ENCODE data around the gene P2RY13.

DNA sequence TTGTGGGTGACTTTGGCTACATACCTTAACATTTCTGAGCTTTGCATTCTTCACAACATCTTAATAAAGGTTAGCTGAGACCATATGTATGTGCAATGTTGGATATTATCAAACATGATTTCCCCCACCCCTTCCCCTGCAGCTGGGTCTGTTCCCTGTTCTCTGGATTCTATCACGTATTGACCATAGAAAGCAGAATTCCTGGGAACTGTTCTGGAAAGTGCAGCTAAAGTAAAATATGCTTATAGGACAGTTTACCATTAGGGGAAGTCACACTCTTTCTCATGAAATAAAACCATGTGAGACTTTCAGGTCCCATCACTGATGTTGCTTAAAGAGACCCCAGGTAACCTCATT lies 16.3 kb downstream of the GPR87 start:
- RRBS = no CpG with 5 or more reads among the region's 1 CpG

GRCh38 chr3:151329300-151329636 lies at the start of gene P2RY13:
Gene P2RY13, minus strand, starts transcription at chr3:151329549.
- RRBS = no CpG with 5 or more reads among the region's 1 CpG

DNA sequence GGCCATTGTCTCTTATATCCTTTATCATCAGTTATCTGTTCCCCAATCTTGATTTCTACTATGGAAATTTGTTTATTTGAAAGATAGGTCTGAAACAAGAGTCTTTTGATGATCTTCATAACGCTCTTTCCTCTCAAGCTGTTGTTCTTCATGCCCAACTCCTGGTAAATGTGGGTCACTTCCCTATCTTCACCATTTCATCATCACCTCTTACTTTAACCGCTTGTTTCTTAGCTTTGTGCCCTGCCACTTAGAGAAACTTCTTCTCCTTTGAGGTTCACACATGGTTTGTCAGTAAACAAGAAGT lies 16.8 kb upstream of the P2RY13 start:
- RRBS = no CpG with 5 or more reads among the region's 2 CpGs

DNA sequence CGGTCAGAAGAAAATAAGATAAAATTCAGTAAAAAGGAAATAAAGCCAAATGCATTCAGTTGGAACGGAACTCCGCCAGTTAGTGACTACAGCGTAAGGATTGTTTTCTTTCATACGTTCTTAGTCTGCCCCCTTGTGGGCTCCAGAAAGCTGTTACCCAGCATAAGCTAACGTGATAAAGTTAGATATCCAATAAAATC lies 25.0 kb downstream of the AADAC start:
- RRBS = no CpG with 5 or more reads among the region's 6 CpGs

DNA sequence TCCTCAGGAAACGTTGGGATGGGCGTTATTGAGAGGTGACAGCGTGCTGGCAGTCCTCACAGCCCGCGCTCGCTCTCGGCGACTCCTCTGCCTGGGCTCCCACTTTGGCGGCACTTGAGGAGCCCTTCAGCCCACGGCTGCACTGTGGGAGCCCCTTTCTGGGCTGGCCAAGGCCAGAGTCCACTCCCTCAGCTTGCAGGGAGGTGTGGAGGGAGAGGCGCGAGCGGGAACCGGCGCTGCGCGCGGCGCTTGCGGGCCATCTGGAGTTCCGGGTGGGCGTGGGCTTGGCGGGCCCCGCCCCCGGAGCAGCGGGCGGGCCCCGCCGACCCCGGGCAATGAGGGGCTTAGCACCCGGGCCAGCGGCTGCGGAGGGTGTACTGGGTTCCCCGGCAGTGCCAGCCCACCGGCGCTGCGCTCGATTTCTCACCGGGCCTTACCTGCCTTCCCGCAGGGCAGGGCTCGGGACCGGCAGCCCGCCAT lies 54.5 kb downstream of the SUCNR1 start:
- RRBS = no CpG with 5 or more reads among the region's 43 CpGs

DNA sequence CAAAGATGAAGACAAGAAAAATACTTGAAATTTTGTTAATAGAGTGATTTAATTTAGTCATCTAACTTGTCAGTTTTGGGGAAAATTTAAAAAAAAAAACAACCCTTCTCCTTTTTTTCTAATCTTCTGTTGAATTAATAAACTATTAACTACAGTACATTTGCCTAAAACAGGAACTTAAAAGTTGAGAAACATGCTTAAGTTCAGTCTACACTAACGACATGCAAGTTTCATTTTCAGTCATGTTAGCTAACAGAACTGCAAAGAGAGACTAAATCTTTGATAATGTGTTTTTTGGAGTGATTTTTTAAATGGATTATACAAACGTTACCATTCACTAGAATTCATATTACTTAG lies 72.0 kb upstream of the MBNL1 start:
- RRBS = no CpG with 5 or more reads among the region's 2 CpGs

- RRBS = no CpG with 5 or more reads among the region's 1 CpG
These were observed 68.2 kb upstream of the MBNL1 start for GRCh38 chr3:152200529-152200868.

DNA sequence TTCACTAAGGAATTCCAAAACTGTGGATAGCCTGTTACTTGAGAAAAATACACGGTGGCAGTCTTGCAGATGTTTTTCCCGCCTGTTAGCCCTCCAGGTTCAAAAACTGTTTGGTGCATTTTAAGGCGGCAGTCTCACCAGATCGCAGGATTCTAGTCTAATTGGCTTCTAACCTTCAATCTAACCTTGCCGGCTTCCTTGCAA lies 544 bp upstream of the MBNL1 start:
- RRBS = no CpG with 5 or more reads among the region's 5 CpGs

- RRBS = no CpG with 5 or more reads among the region's 7 CpGs
These were observed 10.0 kb downstream of the MBNL1 start for GRCh38 chr3:152278376-152279518.

DNA sequence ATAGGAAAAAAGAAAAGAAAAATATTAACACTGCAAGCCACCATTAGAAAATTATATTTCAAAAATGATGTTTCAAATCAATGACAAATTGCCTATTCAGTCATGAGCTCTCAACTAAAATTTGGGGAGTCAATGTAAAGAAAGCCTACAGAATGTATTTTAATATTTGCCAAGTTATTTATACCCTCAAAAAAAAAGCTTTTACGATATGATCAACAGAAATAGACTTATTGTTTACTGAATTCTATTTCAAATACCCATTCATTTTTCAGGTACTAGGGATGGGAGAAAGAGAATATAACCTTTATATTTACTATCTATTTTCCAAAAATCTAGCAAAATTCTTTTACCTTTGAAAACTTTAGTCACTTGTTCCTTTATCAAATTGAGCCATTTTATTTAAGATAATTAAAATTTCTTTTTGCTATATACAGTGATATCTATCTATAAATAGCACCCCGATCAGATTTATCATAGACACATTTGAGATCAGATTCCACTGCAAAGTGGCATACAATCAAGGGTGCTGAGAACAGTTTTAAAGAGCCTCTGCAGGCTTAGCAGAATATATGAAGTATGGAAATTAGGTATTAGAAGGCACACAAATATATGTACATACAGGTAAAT lies 34.9 kb downstream of the MBNL1 start:
- RRBS = no CpG with 5 or more reads among the region's 2 CpGs

DNA sequence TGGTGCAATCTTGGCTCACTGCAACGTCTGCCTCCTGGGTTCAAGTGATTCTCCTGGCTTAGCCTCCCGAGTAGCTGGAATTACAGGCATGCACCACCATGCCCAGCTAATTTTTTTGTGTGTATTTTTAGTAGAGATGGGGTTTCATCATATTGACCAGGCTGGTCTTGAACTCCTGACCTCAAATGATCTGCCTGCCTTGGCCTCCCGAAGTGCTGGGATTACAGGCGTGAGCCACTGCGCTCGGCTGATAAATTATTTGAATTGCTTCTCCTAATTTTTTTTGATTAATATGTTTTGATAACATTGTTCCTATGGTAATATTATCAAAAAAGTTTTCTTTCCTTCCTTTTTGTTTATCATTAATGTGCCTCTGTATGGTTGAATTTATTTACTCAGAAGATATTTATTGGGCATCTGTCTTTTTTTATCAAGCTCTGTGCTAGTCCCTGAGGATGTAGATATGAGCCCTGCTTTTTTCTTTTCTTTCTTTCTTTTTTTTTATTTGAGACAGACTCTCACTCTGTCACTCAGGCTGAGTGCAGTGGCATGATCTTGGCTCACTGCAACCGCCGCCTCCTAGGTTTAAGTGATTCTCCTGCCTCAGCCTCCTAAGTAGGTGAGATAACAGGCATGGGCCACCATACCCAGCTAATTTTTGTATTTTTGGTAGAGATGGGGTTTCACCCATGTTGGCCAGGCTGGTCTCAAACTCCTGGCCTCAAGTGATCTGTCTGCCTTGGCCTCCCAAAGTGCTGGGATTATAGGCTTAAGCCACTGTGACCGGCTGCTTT lies 58.3 kb downstream of the MBNL1 start:
- RRBS = no CpG with 5 or more reads among the region's 9 CpGs

GRCh38 chr3:152405740-152406204 lies 137.0 kb downstream of the MBNL1 start:
- RRBS = no CpG with 5 or more reads among the region's 1 CpG

DNA sequence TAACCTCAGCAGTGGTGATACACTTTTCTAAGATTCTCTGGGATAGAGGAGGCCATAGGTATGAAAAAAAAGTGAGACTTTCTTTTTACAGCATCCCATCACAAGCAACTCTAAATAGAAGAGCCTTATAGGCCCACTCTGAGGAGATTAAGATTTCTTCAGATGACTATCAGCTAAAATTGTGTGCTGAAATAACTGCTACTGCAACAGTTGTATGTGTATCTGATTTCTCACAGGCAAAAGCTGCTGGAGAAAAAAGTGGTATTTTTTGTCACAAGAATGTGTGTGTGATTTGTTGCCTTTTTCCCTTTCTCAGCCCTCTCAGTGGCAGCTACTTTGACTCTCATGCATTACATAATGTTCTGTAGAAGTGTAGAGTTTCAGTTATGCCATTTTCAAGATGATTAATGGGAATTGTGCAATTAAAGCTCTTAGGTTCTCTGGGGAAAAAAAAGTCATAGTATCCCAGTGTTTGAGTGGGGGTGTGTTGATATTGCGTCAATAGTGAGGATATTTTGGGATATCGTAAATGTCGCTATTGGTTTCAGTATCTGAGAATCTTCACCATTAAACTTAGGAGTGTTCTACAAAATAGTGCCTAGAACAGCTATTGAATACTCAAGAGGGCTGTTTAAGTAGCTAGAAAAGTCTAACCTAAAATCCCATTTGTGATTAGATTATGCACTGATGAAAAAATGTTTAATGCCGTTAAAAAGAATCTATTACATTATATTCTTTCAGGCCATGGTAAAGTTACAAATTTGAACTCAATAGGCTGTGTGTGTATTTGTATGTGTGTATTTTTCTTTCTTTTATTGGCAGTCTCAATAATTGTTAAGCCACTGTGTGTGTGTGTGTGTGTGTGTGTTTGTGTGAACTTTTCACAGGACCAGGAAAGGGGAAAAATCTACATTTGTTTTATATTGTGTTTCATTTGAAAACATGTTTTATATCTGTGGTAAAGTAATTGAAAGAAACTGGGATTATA lies 137.8 kb downstream of the MBNL1 start:
- RRBS = no CpG with 5 or more reads among the region's 4 CpGs

DNA sequence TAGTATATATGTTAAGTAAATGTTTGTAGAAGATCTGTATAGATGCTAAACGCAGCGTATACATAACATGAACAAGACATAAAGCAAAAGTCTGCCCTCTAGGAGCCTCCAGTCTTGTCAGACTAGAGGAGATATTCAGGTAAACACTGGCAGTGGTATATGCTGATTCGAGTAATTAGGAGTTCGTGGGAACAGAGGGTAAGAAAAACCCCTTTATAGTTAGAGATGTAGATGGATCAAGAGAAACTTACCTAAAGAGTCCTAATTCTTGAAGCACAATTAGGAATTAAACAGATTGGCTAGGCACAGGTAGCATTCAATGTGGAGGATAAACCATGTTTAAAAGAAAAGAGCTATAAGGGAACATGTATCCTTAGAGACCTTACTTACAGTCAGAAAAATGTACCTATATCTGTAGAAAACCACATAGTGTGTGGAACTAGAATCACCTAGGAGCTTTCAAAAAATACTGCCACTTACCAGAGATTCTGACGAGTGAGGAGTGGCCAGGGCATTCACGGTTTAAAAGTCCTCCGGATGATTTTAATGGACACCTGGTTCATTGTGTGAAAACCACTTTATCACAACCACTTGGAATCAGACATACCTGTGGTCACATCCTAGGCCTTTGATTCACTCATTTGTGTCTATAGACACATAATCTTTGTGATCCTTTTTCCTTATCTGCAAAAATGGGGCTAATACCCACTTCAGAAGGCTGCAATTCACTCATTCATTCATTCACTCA lies 159.7 kb downstream of the MBNL1 start:
- RRBS = no CpG with 5 or more reads among the region's 7 CpGs

GRCh38 chr3:152436779-152437458 lies 168.2 kb downstream of the MBNL1 start:
- RRBS = no CpG with 5 or more reads among the region's 6 CpGs

- RRBS = no CpG with 5 or more reads among the region's 2 CpGs
These were observed 31.5 kb upstream of the RAP2B start for GRCh38 chr3:153130448-153131065.

- RRBS = under 1% methylated on average over 6 of the region's 30 CpGs
These were observed 284 bp upstream of the RAP2B start for GRCh38 chr3:153161761-153162123.

DNA sequence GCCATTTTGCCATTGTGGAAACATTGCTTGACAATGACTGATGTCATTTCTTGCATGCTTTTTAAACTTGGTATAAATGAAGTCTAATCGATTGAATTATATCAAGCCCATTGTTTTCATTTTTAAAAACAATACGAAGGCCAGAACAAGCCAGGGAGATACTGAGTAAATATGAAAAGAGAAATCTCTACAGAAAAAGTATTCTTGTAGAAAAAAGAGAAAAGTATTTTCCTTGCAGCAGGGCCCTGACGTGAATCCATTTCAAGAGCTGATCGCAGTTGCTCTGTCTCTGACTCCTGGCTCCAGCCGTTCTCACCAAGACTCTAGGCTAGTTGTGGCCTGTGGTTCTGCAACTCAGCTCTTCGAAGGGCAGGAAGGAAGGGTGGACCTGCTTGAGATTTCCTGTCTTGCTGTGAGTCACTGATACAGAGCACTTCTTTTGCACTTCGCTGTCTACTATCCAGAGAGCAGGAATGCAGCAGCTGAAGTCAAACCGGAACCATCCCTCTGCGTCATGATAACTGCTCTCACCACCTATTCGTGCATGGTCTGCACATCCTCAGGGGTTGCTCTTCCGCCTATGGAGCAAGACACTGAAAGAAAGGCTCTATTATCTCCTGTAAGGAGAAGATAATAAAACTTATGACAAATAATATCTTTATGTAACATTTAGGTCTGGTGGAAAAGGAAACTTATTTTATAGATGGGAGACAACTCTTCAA lies 59.7 kb downstream of the RAP2B start:
- RRBS = no CpG with 5 or more reads among the region's 11 CpGs

- RRBS = no CpG with 5 or more reads among the region's 1 CpG
These were observed 459.9 kb downstream of the RAP2B start for GRCh38 chr3:153621998-153622278.

Data from CMK (cell line).